CMK (cell line): ENCODE data around the gene GARIN5B.

DNA sequence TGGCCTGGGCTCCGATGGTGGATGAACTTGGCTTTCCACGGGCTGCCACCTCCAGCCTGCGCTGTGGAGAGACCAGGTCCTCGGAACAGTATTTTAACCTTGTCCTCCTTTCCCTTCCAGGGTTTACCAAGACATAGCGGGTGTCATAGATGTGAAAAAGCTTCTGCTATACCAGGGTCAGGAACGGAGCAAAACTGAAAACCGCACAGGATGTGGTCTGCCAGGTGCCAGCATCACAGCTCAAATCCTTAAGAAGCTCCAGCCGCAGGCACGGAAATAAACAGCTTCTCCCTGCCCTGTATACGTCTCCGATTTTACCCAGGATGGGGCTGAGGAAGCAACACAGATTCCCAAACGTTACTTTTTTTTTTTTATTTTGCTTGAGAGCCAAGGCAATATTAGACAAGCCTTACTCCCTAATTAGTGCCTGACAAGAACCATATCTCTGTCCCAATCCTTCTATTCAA, 5.7 kb upstream of the LAIR1 start:
- RRBS = no CpG with 5 or more reads among the region's 12 CpGs

DNA sequence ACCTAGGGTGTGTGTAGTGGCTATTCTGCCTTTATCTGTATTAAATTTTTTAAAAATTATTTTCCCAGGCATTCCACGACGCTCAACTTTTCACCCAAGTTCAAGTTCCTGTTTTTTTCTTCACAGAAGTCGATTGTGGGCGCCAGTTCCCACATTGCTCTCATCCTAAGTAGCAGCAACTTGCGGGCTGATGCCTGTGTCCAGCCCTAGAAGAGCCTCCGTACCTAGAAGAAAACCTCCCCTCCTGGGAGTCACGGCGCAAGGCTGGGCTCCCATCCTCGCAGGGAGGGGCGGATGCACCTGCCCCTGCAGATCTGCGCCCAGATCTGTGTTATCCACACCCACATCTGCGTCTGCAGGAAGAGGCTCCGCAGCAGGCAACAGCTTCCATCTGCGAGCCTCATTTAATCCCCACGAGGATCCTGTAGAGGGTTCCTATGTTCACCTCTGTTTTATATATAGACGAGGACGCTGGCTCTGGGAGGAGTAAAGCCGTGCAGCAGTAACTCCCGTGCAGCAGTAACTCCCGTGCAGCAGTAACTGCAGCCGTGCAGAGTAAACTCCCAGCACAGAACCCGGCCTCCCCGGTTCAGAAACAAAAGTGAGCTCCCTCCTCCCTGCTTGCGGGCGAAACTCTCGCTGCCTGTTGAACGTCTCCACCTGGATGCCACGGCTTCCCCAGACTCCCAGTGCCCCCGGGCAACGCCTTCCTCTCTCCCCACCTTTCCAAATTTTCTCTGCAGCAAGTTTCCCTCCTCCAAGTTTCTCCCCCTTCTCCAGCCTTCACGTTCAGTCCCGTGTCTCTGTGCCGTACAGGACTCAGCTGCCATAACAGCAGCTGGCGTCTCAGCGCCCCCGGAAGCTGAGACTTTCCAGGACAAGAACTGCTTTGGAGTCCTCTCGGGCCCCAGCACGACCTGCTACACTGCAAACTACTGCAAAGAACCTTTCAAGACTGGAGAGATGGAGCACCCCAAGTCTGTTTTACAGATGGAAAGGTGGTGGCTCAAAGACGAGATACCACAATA, 23.5 kb upstream of the LAIR1 start:
- RRBS = 3% methylated on average over 3 of the region's 39 CpGs

DNA sequence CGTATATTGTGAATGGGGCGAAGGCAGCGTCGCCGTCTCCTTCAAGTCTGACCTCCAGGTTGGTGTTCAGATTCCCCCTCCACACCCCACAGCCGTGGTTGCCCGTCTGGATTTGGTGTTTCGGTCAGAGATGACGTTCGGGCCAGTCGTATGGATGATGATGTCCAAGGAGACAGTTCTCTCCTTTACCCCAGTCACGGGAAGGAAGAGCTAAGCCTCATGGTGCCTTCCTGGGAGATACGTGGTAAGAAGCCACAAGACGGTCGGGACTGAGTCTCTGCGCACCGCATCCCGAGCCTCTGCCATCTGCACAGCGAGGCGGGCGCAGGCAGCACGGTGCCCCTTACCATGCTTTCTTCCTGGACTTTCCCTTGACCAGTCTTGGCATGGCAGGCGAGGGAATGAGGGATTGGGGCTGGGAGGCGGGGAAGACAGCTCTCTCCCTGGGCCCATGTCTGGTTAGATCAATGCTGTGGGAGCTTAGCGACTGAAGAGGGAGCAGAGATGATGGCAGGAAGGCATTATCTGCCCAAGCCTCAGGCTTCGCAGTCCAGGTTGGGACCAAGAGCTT, 10.1 kb upstream of the LAIR2 start:
- RRBS = no CpG with 5 or more reads among the region's 26 CpGs

- RRBS = no CpG with 5 or more reads among the region's 3 CpGs
Observed at GRCh38 chr19:54616025-54616562, 14.2 kb upstream of the LILRB1 start.

DNA sequence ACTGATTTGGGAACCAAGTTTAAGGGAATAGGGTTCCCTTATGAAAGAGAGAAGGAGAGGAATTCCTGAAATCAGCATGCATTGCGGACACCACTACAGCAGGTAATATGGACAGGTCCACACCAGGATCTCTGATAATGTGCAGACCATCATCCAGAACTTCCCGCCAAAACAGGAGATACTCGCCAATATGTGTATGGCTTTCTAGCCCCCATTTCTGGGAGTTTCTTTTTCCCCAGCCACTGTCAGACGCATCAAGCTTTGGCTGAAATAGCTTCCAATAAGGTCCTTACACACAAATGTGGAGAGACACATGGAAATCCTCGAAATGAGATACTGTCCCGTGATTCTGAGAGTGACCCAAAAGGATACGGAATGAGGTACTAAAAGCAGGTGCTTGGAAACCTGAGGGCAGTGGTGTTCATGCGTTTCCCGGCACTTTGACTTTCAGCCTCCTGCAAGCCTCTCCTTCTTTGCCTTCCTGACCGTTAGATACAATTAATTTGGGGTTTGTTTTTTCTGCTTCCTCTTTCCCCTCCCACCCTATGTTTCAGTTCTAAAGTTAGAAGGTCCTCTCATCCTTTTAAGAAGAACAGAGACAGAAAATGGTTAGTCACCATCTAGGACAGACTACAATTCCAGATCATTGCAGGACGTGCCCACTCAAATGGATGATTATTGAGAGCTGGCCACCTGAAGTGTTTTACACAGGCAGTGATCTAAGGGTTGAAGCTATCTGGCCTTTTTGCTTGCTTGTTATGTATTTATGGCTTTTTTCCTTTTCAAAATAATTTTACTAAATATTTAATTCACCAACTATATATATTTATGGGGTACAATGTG, 1.9 kb upstream of the LILRB4 start:
- RRBS = no CpG with 5 or more reads among the region's 11 CpGs

- RRBS = no CpG with 5 or more reads among the region's 8 CpGs
Observed at GRCh38 chr19:55005874-55006479, 32.1 kb downstream of the GP6 start.

DNA sequence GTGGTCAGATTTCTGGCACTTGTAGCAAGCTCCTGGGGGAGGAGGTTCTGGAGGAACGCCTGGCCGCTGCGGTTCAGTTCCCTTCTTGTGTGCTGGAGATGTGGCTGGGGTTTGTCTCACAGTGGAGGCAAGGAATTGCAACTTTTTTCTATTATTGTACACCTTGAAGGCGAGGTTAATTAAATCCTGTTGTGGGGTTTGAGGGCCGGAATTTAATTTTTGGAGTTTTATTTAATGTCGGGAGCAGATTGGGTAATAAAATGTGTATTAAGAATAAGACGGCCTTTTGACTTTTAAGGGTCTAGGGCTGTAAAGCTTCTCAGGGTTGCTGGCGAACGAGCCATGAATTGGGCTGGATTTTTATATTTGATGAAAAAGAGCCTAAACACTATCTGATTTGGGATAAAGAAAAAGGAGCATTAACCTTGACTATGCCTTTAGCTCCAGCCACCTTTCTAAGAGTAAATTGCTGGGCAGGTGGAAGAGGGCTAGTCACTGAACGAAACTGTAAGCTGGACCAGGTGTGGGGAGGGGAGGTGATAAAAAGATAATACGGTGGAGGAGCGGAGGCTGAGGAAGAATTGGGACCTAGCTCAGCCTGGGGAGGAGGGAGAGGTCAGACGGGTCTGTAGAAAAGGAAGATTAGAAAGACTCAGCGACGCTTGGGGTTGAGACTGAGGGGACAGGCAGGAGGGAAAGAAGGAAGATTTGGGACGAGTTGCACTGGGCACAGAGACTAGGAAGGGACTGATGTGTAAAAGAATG, 27.7 kb downstream of the GP6 start:
- RRBS = no CpG with 5 or more reads among the region's 16 CpGs

GRCh38 chr19:55080534-55080859, 4.8 kb downstream of the EPS8L1 start:
- RRBS = no CpG with 5 or more reads among the region's 30 CpGs

DNA sequence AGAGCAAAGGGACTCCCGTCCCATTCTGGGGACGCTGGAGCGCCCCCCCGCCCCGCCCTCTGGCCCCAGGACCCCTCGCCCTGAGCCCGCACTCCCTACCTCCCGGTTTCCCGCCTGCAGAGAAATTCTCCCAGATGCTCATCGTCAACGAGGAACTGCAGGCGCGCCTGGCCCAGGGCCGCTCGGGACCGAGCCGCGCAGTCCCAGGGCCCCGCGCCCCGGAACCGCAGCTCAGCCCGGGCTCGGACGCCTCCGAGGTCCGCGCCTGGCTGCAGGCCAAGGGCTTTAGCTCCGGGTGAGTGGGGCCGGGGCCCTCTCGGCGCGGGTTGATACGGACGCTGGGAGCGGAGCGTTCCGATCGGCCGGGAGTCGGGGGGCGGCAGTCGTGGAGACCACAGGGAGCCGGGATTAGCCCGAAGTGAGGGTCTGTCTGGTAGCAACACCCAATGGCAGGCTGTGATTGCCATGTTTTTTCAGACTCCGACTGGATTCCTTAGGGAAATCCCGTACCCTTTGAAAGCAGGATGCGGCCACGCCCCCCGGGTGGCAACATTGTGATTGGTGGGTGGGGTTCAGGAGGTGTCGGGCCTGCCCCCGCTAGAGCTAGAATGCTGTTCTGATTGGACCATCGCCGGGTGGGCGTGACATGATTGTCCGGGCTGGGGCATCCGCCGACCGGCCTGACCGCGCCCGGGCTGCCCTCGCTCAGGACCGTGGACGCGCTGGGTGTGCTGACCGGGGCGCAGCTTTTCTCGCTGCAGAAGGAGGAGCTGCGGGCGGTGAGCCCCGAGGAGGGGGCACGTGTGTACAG, 11.1 kb downstream of the EPS8L1 start:
- RRBS = 95% methylated on average over 37 of the region's 73 CpGs

GRCh38 chr19:55092015-55092652, 16.5 kb downstream of the EPS8L1 start:
- RRBS = 90% methylated on average over 11 of the region's 49 CpGs

GRCh38 chr19:55118264-55119291, 1.1 kb upstream of the PPP1R12C start:
- RRBS = 90% methylated on average over 6 of the region's 39 CpGs

GRCh38 chr19:55178569-55179247, 1.4 kb downstream of the SYT5 start:
- RRBS = 55% methylated on average over 17 of the region's 37 CpGs

DNA sequence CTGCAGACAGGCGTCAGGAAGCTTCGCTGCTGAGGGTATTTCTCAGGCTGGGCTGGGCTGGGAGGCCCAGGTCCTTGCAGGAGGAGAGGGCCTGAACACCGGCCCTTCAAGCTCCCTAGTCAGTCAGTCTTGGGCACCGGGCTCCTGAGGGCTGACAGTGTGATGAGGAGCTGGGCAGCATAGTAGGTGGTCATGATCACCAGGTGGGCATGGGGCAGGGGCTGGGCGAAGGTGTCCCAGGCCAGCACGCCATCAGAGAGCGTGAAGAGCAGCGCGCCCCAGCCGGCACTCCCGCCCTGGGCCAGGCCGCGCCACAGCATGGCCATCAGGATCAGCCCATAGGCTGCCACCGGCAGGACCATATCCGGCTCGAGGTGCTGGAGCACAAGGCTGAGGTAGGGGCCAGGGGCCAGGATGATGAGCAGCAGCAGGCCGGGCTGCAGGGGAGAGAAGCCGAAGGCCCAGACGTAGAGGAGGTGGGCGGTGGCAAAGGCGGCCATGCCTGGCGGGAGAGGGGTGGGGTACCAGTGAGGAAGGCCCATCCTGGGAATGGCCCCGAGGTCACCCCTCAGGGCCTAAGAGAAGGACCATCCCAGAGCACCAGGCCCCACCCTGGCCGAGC, 1.4 kb downstream of the TMEM86B start:
- RRBS = 98% methylated on average over 8 of the region's 24 CpGs

- RRBS = no CpG with 5 or more reads among the region's 12 CpGs
Observed at GRCh38 chr19:55236631-55237182, 8.1 kb upstream of the TMEM86B start.

DNA sequence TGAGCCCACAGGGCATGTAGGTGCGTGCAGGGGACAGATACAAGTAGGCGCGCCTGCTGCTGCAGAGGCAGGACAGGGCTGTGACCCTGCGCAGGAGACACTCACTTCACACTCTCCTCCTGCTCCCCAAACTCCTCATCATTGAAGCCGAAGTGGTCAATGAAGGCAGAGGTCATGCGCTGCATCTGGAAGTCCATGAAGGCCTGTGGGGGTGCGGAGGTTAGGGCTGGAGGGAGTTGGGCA, 10.7 kb upstream of the TMEM86B start:
- RRBS = no CpG with 5 or more reads among the region's 7 CpGs

- RRBS = no CpG with 5 or more reads among the region's 4 CpGs
Observed at GRCh38 chr19:55256804-55257079, 2.1 kb downstream of the PPP6R1 start.

DNA sequence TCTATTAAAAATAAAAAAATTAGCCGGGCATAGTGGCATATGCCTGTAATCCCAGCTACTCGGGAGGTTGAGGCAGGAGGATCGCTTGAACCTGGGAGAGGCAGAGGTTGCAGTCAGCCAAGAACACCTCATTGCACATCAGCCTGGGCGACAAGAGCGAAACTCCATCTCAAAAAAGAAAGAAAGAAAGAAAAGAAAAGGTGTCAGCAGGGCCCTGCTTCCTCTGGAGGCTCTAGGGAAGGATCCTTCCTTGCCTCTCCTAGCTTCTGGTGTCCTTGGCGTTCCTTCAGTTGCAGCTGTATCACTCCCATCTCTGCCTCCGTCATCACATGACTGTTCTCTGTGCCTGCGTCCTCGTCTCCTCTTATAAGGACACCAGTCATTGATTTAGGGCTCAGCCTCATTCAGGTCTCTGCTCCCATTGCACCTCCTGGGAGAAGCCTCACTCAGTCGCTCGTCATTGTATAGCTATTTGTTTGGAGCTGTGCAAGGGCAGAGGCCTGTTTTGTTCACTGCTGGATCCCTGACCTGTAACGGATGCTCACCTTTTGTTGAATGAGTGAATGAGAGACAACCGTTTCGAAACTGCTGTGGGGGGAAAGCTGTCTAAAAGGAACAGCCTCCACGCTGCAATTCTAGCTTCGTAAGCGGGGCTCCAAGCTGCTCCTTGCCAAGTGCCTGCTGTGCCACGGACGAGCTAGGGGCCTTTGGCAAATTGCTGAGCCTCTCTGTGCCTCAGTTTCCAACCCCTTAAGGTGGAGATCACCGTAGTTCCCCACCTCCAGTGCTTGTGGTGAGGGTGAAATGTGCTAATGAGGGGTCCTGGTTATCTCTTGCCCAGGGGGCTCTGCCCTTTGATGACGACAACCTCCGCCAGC, 17.1 kb downstream of the BRSK1 start:
- RRBS = no CpG with 5 or more reads among the region's 22 CpGs

- RRBS = no CpG with 5 or more reads among the region's 25 CpGs
Observed at GRCh38 chr19:55308282-55308888, 16.8 kb downstream of the TMEM150B start.

GRCh38 chr19:55345594-55346521, 6.2 kb downstream of the KMT5C start:
- RRBS = 97% methylated on average over 4 of the region's 35 CpGs

DNA sequence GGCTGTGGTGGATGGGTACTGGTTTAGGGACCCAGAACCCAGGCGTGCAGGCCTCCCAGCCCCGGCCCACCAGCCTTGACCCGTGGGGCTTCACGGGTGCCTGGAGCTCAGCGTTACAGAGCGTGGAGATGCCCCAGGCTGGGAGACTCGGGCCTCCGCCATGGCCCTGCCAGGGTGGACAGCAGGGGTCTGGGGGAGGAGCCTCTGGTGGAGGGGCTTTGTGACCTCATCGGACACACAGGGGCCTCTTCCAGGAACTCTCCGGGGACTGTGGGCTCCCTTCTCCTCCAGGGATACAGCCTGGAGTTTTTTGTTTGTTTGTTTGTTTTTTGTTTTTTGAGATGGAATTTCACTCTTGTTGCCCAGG, at the start of gene GARIN5B:
Gene GARIN5B (minus strand): TSS at position 191 of the 367 bp plus-strand sequence.
- RRBS = no CpG with 5 or more reads among the region's 10 CpGs